Placental pericyte (primary cell): ENCODE data around the genes ICE1, CFAP90 and CCT5.

GRCh38 chr5:5271202-5271702 is 131.1 kb downstream of the ADAMTS16 start:
- CAGE, long polyA plus RNA, result no peak

- CAGE, long polyA plus RNA, result no peak
Measured at GRCh38 chr5:5422513-5423288, at the start of gene ICE1. TSS of gene ICE1 (plus strand) at chr5:5422677.

GRCh38 chr5:5460972-5461974 is 38.8 kb downstream of the ICE1 start:
- CAGE, long polyA plus RNA, result no peak

DNA sequence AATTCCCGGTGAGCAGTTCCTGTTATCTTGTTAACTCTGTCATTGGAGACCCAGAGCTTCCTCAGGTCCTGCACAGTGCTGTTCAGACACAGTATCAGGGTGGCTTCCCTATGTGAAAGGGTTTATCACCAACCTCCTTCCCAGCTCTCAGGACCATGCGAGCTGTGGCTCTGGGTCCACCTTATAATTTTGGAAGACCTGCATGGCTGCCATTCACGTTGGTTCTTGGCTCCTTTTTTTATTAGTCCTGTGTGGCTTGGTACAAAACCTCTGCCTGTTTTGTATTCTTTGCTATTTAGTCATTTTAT is 211.8 kb downstream of the ICE1 start:
- CAGE, long polyA plus RNA, result no peak

DNA sequence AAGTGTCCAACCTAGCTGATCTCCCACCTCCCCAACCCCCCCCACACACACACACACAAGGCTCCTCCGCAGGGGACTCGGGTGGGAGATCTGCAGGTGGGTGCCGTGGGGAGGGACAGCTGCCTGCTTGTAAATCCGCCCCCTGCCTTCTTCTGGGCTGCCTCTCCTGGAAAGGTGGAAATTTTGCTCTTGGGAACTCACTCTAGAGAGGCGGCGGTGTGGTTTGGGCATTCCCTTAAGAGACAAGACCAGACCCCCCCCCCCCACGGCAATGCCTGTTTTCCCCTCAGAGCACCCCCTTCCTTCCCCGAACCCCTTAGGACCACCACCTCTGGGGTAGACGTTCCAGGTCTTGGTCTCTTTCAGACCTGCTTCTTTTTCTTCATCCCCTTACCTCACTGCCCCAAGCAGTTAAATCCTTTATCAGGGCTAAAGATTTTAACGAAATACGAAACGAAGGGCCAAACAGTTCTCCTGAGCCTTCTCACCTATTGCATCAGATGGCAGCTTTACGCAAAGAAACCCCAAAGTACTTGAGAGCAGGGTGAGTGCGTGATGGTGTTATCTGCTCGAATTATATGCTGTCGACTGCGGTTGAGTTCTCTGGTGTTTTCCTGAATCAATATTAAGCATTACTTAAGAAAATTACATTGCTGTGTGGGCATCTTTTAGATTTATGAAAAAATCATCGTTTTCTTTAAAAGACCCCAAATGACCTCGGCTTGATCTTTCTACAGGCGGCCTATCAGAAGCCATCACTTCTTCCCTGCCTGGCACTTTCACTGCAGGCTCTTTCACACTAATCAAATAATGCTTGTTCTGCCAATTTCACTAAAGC is 1.4 kb downstream of the UBE2QL1 start:
- CAGE, long polyA plus RNA, result no peak

DNA sequence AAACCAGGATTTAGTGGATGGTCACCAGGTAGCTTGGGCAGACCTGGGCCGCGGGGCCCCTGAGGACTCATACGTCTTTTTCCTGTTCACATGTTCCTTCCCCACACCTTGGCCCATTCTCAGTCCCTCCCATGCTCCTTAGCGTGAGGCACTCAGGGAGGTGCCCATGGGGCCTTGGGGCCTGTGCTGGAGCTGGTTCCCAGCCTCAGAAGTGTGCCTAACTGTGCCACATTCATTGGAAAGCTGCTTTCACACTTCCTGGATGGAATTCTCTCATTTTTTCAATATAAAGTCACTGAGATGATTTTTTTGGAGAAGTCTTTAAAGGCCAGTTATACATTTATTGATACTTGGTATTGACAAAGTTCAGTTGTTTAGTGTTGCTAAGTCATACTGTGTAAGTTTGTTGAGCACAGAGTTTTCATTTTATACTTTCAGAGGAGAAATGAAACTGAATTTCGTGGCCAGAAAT is 23.8 kb downstream of the TENT4A start:
- CAGE, long polyA plus RNA, result no peak

DNA sequence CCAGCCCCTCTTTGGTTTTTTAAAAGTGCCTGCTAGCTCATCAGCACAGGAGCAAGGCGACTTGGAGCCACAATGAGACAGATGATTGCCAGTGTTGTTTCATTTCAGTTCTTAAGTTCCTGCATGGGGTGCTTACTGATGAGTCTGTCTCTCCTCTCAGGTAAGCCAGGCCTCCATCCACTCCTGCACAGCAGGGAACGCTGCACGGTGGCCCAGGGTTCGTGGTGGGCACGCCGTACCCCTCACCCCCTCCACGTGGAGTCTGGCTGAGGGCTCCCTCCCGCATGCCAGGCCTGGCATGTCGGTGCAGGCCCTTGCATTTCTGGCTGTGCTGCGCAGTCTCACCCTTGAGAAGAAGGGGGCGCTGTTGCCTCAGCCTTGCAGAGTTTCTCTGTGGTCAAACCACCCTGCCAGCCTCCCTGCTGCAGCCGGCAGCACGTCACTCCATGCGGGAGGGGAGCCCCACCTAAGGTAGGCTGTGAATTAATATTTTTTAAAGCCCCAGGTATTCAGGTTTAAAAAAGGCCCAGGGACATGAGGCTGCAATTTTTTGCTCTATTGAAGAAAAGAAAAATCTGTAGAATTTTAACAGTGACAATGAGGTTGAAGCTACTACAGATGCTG is 52.4 kb downstream of the TENT4A start:
- CAGE, long polyA plus RNA, result no peak

DNA sequence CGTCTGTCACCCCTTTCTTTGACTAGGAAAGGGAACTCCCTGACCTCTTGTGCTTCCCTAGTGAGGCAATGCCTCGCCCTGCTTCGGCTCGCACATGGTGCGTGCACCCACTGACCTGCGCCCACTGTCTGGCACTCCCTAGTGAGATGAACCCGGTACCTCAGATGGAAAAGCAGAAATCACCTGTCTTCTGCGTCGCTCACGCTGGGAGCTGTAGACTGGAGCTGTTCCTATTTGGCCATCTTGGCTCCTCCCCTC is 265.0 kb upstream of the ADCY2 start:
- CAGE, long polyA plus RNA, result no peak

GRCh38 chr5:7850651-7851400 is at the start of gene CFAP90:
TSS of gene CFAP90 (minus strand) at chr5:7851133.
- CAGE, long polyA plus RNA, result no peak

DNA sequence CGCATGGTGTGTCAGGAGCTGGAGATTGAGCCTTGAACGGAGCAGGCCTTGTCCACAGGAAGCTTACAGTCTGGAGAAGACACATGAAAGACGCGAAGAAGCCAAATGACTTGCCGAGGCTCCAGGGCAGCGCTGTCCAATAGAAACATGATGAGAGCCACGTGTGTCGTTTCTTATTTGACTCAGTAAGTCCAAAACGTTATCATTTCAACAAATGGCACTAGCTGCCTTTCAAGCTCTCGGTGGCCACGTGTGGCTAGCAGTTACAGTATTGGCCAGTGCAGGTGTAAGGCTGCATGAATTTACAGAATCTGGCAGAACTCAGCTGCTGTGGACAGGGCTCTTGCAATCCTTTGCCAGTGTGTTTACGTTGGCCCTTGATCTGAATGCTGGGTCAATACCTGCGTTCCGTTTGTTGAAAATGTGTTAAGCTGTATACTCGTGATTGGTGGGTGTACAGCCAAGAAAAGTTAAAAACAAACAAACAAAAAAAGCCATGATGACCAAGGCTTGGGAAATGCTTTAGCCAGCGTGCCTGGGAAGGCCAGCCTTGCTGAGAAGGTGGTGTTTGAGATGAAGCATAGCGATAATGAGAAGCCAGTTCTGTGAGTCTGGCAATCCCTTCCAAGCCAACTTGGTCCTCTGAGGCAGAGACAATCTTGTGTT is 601 bp upstream of the CFAP90 start:
- CAGE, long polyA plus RNA, result no peak

- CAGE, long polyA plus RNA, result no peak
Measured at GRCh38 chr5:8242132-8242651, 373.2 kb downstream of the MTRR start.

GRCh38 chr5:9060540-9060862 is 485.4 kb downstream of the SEMA5A start:
- CAGE, long polyA plus RNA, result no peak

- CAGE, long polyA plus RNA, result no peak
Measured at GRCh38 chr5:9553642-9554159, 7.8 kb upstream of the SEMA5A start.

DNA sequence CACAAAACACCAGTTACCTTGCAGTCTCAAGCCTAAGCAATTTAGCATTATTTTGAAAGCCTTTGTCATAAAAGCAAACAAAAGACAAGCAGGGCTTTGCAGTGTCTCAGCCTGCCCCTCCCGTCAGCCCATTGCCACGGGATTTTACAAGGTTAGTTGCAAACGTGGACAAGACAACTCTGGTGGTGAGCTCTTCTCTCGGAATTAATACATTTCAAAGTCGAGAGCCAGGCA is 190.3 kb downstream of the ATPSCKMT start:
- CAGE, long polyA plus RNA, result no peak

GRCh38 chr5:10250072-10250824 is at the start of gene CCT5:
TSS of gene CCT5 (plus strand) at chr5:10250280.
- CAGE, long polyA plus RNA, result no peak

DNA sequence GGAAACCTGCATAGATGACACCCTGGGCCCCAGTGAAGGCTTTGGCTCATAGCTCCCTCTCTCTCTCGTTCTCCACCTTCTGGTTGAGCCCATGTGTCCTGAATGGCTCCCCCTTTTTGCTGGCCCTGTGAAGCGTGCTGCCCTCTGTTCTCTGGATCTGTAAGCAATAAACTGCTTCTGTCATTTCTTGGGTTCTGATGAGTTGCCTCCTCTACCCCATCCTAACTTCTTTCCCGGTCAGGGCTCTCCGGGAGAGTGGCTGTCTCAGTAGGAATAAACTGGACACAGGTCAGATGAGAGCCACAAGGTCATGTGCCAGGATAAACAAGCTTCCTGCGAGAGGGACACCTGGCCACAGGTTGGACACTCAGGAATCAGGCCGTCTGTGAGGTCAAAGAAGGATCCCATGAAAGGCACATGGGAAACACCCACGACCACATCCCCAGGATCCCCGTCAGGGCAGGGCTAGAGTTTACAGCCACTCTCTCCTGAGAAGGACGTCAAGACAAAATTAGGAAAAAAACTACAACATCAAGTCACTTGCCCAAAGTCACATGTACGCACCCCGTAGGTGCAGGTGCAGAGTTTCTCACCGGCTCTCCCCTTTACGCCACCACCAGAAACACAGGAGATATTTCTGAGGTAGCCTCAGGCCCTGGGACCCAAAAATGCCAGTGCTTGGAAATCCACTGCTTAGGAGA is 28.6 kb downstream of the CCT5 start:
- CAGE, long polyA plus RNA, result no peak

DNA sequence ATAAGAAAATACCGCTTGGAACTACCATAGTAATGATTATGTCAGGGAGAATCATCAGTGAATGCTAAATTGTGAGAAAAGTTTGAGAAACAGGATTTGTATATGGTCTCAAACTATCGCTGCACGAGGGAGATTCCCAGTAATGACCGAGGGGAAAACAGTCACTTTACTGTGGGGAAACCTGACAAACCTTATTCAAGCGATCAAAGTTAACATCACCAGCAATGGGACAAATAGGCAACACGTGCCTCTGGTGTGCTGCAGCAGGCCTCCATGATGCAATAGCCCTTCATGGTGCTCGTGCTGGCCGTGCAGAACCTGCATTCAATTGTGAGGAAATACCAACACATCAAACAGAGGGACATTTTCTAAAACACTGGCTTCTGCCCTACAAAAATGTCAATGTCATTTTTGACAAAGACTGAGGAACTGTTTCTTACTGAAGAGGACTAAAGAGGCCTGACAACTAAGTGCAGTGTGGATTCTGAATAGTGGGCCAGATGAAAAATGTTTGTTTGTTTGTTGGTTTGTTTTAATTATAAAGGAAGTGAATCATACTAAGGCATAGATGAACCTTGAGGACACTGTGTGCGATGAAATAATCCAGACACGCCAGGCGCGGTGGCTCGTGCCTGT is 17.7 kb upstream of the MARCHF6 start:
- CAGE, long polyA plus RNA, result no peak

DNA sequence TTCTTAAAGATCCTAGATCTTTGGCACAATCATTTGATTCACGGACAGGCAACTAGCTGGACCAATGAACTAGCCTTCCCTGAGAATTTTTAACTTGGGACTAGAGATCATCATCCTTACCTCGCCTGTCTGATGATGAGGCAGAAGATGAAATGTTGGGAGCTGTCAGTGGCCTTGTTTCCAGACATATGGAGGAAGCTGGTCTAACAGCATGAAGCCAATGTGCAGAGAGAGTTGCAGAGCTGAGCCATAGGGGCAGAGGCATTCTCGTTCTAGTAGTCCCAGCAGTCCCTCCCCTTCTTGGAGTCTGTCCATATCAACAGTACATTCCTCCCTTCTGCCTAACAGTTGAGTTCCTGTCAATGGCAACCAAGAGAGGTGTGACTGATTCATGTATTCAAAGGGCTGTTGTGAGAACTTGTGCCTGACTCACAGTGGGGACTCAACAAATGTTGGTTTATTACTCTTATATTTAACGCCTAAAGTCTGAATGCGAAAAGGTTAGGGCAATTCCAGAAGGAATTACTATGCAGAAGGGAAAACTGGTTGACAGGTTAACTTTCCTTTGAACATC is 2.0 kb upstream of the MARCHF6 start:
- CAGE, long polyA plus RNA, result no peak

GRCh38 chr5:10354784-10355710 is 1.6 kb downstream of the MARCHF6 start:
- CAGE, long polyA plus RNA, result no peak

- CAGE, long polyA plus RNA, result no peak
Measured at GRCh38 chr5:10577605-10578046, 13.8 kb downstream of the ANKRD33B start.